Vein endothelial cell (primary cell): ENCODE measurements around a stretch of chr16.

DNA sequence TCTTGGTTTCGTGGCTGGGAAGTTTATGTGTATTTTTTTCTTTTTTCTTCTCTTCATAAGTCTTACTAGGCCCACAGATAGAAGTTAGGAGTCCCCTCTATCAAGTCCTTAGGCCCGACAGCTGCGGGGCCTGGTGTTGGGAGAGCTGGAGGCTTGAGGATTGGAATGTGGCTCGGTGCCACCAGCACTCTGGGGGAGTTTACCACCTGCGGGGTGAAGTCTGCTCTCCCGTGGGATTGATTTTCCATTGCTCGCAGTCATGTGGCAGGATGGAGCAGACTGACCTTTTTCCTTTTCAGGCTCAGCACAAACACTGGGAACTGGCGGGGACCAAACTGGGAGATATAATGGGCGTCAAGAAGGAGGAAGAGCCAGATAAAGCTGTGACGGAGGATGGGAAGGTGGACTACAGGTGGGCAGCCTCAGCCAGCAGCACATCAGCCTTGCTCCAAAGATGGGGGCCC is 7.6 kb downstream of the DHX38 start:
- CAGE, long polyA plus RNA, result no peak

DNA sequence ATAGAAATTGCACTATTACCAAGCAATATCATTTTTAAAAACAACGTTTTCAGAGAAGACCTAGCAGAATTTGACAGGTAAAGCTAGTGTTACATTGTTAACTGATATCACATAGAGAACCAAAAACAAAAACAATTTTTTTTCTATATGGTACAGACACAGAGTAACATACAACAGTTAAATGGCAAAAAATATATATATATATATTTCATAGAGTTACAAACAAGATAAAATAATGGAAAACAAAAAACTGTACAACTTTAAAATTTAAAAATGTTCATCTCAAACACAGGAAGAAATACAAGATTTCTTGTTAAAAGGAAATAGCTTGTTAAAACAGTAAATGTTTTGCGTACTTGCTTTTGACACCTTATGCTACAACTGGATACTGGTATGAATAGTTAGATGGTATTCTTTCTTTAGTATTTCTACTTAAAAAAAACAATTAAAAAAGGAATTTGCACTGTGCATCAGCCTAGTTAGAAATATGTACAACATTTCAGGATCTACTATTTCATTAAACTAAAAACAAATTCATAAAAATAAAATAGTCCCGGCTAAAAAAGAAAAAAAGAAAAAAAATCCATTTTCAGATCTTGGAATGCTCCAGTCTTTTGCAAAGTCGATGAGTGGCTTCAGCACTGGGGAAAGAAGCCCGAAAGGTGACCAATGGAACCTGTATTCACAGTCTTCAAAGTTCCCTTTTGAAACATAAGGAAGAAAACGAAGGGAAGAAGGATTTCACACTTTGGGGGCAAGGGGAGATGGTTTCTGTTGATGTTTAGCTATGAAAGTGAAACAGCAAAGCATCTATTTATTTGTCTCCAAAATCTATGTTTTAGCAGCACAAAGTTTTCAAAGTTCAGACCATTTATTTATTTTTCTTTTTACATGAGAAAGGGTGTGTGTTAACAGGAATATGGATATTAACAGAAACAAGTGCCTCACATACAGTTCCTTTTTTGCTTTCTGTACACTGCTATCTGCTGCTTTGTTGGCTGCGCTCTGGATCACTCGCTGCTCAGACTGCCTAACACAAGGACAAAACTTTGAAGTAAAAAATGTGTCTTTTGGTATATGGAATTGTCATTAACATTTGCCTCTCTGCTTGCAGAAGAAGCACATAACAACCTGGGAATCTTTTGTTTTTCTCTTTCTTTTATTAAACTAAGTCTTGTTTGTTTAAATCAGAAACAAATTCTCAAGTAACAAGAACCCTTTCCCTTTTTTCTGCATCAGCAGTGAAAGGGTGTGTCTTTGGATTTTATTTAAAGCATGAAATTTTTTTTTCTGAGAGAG is 263.1 kb downstream of the ZFHX3 start:
- CAGE, long polyA plus RNA, result no peak

DNA sequence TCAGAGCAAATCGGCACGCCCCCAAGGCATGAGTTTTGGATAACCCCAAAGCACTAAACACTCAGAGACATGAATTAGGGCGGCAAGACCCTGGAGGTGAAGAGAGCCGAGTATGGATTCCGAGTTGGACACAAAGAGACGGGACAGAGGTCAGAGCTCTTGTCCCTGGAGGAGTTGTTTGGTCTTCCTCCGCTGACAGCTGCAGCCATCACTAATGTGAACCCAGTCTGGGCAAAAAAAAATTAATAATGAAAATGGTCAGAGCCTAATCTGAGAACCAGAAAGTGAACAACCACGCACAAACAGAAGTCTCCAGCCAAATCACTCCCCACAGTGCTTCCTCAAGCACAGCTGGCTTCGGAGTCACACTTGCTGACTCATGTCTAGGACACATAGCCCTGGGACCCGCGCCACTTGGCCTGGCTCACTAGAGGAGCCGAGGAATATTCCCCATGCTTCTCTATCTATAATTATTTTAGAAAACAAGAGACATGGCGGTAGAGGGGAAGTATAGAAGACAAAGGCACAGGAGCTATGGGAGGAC is 109.2 kb downstream of the ZFHX3 start:
- CAGE, long polyA plus RNA, result no peak

- CAGE, long polyA plus RNA, result no peak
Measured at GRCh38 chr16:72946451-72947223, 101.3 kb downstream of the ZFHX3 start.

- CAGE, long polyA plus RNA, result no peak
Measured at GRCh38 chr16:72952547-72952997, 95.4 kb downstream of the ZFHX3 start.

DNA sequence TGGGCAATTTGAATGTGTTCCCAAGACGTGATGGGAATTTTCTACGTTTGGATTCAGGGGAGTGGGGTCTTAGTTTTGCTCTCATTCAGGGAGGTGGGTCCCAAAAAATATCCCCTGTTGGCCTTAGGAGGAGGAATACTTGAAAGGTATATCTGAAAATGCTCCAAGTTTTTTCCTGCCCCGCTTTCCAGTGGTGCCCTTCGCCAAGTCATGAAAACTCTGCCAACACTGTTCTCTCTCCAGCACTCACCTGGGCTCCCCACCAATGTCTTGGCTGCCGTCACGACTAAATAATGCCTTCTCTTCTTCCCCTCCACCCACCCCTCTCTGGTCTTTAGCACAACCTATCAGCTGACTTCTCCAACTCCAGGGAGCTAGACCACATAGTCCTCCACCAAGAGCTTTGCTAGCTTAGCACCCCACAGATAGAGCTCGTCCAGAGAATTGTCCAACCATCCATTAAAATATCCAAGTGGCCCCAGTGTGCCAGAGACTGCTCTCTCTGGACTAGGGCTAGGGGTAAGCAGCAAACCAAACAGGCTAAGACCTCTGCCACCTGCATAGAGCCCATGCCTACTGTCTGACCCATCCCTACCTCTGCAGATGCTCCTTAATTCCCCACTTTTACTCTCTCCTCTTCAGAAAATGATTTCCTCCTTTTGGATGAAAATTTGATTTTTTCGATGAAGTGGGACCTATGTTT is 30.5 kb downstream of the ZFHX3 start:
- CAGE, long polyA plus RNA, result no peak

GRCh38 chr16:73046616-73047148 is 1.2 kb downstream of the ZFHX3 start:
- CAGE, long polyA plus RNA, result no peak

GRCh38 chr16:73056400-73056754 is 8.4 kb upstream of the ZFHX3 start:
- CAGE, long polyA plus RNA, result no peak

DNA sequence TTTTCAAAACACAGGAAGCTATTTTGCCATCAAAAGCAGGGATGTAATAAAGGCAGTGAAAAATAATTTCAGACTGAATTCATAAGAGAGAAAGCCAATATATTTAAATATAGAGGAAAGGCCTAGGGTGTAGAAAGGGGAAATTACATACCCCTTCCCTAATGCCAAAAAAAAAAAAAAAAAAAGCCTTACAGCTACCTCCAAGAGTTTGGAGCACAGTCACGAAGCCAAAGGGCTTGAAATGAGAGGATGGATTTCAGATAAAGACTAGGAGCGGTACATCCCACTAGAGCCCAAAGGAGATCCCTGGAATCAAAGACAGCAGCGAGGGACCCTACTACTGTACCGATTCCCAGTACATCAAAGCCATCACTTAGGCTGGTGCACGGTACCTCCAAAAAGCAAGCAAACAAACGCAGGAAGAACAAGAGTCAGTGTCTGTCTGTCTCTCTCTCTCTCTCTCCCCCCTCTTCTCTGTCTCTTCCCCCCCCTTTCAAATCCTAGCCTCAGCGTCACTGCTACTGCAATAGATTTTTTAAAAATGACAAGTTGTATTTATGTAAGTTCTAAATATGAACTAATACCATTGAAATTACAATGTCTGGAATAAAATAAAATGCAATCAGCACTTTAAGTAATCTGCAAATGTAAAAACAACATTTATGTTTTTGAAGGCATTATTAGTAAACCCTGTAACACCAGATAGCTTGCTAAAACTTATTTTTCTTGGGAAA is 12.3 kb upstream of the ZFHX3 start:
- CAGE, long polyA plus RNA, result no peak

- CAGE, long polyA plus RNA, result no peak
Measured at GRCh38 chr16:73170429-73171125, 122.6 kb upstream of the ZFHX3 start.

DNA sequence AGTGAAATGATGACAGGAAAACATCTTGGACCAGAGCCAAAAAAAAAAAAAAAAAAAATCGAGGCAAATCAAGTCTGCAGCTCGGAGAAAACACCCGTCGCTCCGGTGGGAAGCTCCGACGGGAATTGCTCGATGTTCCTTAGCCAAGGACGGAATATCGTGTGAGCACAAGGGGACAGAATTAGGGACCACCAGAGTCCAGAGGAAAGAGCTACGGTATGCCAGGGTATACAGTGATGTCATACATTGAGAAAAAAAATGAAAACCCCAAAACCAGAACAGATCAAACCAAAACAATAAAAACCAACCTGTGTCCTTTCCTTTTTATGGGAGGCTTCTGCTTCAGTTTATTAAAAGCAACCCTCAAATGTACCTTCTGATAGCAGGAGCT is 185.1 kb upstream of the ZFHX3 start:
- CAGE, long polyA plus RNA, result no peak

DNA sequence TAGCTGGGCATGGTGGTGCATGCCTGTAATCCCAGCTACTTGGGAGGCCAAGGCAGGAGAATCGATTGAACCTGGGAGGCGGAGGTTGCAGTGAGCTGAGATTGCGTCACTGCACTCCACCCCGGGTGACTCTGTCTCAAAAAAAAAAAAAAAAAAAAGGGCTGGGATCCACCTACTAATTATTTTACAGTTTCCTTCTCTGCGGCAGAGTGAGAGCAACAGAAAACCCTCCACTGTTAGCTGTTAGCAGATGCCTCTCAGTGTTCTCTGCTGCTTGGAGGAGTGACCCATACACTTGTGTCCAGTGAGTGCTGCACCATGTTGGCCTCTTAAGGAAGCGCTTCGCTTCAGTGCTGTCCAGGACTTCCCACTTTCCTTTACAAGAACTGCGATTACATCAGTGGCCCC is 18.3 kb upstream of the CLEC18B start:
- CAGE, long polyA plus RNA, result no peak

GRCh38 chr16:74447523-74448010 is 26.3 kb upstream of the CLEC18B start:
- CAGE, long polyA plus RNA, result no peak

GRCh38 chr16:74637385-74638123 is 29.1 kb downstream of the RFWD3 start:
- CAGE, long polyA plus RNA, result no peak

- CAGE, long polyA plus RNA, result no peak
Measured at GRCh38 chr16:74695794-74696349, 4.8 kb downstream of the MLKL start.

DNA sequence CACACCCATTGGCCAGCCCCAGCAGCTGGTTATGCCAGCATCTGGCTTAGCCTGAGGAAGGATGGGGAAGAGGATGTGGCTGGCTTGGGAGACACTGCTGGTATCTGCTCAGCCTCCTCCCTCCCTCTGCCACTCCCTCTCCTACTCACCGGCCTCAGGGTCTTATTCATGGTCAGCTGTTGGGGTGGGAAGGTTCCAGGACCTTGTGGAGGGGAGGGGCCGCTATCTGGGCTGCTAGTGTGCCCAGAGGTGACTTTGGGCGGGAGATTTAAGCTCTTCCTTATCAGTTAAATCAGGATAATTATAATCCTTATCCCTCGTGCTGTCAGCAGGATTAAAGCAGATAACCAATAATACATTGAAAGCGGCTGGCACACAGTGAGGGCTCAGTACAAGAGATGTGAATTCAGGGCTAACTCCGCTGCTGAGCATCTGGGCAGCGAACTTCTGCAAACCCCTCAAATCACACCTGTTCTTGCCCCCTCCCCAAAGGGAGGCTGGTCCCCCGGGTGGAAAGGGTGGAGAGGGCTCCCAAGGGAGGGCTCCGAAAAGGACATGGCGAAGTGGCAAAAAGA is 36.1 kb upstream of the MLKL start:
- CAGE, long polyA plus RNA, result no peak

GRCh38 chr16:74996982-74997437 is 1.8 kb upstream of the ZNRF1 start:
- CAGE, long polyA plus RNA, result no peak

GRCh38 chr16:74999130-74999856 is 469 bp downstream of the ZNRF1 start:
- CAGE, long polyA plus RNA, result no peak

GRCh38 chr16:75012647-75013208 is 13.9 kb downstream of the ZNRF1 start:
- CAGE, long polyA plus RNA, result no peak

- CAGE, long polyA plus RNA, result no peak
Measured at GRCh38 chr16:75061903-75062894, 54.4 kb downstream of the LDHD start.